GM23248 (cell line): ENCODE data around the genes HSD17B11, SPARCL1 and HERC6.

DNA sequence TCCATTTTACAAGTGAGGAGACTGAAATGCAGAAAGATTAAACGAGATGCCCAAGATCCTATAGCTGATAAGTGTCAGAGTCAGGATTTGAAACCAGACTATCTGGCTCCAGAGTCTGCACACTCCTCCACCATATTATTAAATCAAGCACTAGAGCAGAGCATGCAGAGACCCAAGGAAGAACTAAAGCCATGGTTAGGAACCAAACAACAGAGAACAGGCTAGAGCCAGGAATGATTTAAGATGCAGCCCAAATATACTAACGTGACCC, 92.1 kb upstream of the MAPK10 start:
- RAMPAGE, long total RNA = no peak

GRCh38 chr4:86847647-86848651, 1.2 kb downstream of the SLC10A6 start:
- RAMPAGE, long total RNA = no peak

GRCh38 chr4:86927940-86928328, 6.9 kb upstream of the AFF1 start:
- RAMPAGE, long total RNA = no peak

DNA sequence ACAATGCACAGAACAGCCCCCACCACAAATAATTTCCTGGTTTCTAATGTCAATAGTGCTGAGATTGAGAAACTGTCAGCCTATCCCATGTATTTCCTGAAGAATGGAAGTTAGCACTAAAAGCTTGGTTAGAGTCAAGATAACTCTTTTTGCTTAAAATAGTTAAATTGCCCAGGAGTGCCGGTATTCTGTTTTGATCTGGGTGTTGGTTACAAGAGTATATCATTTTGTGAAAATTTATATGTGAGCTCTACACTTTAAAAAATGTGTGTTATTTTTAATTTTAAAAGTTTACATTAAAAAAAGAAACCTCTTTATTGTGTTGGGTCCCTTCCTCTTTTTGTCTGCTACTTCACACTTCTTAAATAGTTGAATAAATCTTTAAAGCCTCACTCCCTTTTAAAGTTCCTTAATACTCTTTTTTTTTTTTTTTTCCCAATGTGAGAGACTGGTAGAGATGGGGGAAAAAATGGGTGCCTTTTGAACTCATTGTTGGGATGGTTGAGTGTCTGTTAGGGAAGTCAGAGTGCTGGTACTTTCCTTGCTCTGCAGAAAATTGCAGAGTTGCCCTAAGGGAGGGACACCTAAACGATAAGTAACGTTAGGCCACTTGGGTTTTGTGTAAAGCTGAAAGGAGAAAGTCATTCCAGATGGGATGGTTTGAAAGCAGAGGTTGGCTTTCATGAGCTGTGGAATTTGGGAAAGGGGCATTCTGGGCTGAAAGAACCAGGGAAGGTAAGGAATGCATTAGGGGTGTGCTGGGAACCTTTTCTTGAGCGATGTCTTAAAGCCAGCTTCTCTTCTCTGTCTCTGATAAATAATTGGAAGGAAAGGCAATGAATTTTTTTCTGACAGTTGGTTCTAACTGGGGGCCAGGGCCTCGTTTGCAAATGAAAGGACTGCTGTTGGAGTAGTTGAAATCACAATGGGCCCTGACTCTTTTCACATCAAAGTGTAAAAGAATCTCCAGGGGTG, 24.6 kb downstream of the AFF1 start:
- RAMPAGE, long total RNA = no peak

DNA sequence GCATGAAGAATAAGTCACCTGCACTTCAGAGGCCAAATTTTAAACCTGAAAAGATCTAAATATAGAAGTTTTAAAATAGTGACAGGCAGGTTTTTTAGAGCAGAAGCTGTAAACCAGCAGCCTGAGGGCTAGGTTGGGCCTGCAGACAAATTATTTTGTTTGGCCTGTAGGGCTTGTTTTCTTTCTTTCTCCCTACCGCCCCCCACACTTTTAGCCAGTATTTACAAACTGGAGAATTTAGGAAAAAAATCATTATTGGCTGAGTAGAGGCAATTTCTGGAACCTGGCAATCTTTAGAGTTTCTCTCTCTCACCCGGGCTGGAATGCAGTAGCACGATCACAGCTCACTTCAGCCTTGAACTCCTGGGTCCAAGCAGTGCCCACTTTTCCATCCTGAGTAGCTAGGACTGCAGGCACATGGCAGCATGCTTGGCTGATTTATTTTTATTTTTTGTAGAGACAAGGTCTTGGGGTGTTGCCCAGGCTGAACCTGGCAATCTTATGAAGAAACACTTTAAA, 120.0 kb downstream of the AFF1 start:
- RAMPAGE, long total RNA = no peak

- RAMPAGE, long total RNA = no peak
Observed at GRCh38 chr4:87119667-87120346, 100.6 kb downstream of the KLHL8 start.

- RAMPAGE, long total RNA = no peak
Observed at GRCh38 chr4:87387098-87387781, 3.7 kb downstream of the HSD17B11 start.

- RAMPAGE, long total RNA = start-site peak on the minus strand at chr4:87391158-87391199, 112 and 100 reads in 2 replicates
Observed at GRCh38 chr4:87390571-87391647, at the start of gene HSD17B11. TSS of gene HSD17B11 (minus strand) at chr4:87391188.

GRCh38 chr4:87419543-87420080, 2.8 kb upstream of the NUDT9 start:
- RAMPAGE, long total RNA = no peak

GRCh38 chr4:87423502-87424207, 1.3 kb downstream of the NUDT9 start:
- RAMPAGE, long total RNA = no peak

- RAMPAGE, long total RNA = no peak
Observed at GRCh38 chr4:87528798-87529764, at the start of gene SPARCL1. TSS of gene SPARCL1 (minus strand) at chr4:87529376.

- RAMPAGE, long total RNA = no peak
Observed at GRCh38 chr4:87589486-87590083, 18.7 kb upstream of the DSPP start.

- RAMPAGE, long total RNA = no peak
Observed at GRCh38 chr4:87857596-87858192, 24.9 kb downstream of the MEPE start.

DNA sequence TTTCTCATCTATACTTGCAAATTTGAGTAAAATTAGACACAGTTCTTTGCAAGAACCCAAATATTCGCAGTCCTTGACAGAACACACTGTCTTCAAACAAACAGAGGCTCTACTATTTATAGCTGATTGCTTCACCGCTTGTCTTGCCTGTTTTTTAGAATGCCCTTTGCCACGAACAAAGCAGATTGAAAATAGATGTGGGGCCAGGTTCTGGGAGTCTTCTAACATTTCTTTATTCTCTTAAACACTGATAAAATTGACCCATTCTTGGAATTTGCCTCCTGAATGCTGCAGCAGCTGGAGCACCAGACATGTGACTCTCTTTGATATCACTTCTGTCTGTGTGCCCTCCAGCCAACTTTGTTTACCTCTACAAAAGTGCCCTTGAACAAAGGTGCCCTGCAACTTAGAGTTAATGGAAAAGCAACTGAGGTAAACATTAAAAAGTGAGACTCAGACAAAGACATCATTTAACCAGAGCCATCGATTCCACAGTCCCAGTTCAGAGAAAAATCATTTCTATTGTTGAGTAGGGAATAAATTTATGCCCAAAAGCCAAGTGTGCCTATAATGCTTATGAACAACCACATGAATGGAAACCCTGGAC, 64.2 kb upstream of the SPP1 start:
- RAMPAGE, long total RNA = no peak

DNA sequence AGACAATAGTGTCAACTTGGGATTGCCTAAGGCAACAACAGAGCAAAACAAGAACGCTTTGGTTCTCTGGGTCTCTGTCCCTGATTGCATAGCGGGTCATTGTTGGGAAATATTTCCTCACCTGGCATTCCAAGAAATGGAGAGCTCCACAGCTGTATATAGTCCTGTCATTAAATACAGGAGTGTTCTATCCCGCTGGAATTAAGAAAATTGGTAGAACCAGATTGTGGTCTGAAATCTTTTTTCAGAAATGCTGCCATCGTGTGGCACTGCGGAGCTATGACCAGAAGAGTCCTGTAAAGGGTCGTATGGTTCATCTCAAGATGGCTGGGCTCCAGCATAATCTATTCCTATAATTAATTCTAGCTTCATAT, 2.0 kb upstream of the SPP1 start:
- RAMPAGE, long total RNA = no peak

GRCh38 chr4:88074631-88075219, 67.3 kb downstream of the PKD2 start:
- RAMPAGE, long total RNA = no peak

- RAMPAGE, long total RNA = no peak
Observed at GRCh38 chr4:88285056-88285752, 843 bp upstream of the PPM1K start.

DNA sequence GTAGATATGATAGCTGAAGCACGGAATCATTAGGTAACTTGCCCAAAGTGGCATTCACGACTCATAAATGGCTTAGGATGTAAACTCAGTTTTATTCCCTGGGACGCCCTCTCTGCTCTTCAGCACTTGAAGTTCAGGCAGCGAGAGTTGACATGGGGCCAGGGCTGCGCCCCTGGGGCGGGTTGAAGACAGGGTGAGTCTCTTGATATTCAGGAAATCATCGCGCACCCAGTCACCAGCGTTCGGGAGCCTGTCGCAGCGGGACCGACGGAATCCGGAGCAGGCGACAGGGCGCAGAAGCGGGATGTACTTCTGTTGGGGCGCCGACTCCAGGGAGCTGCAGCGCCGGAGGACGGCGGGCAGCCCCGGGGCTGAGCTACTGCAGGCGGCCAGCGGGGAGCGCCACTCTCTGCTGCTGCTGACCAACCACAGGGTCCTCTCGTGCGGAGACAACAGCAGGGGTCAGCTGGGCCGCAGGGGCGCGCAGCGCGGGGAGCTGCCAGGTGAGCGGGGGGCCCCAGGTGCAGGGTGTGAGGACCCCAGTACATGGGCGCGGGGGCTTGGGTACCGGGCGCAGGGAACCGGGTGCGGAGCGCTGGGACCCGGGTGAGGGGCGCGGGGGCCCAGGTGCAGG, at the start of gene HERC6:
Gene HERC6, plus strand, starts transcription at position 235 of the 634 bp plus-strand sequence.
- RAMPAGE, long total RNA = no peak

DNA sequence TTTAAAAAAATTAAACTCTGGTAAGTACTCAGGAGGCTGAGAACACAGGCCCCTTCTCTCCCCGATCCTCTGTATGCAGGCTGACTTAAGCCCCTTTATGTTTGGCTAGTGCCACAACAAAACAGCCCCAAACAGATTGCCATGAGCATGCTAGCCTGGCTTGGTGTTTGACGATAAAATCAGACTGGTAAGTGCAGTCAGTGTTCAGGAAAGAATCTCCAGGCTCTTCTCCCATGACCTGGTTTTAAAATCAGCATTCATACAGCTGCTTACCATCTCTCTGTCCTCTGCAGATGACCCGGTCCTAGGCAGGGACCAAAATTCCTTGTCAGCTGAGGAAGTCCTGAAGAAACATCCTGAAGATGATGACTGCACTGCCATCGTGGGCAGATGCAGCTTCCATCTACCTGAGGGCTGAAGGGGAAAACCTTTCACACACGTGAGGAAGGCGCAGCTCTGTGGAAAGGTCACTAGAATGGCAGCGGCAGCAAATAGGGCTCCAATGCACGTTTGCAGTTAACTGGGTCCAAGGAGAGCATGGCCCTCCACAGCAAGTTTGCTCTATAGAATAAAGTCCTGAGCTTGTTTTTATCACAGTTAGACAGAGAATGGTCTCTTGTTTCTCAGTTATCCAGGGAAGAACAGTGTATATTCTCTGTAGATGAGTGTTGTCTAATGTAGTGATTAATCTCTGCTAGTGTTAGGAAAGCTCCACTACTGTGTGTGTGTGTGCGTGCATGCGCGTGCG, 30.1 kb upstream of the NAP1L5 start:
- RAMPAGE, long total RNA = no peak

GRCh38 chr4:88729319-88729871, 31.8 kb upstream of the NAP1L5 start:
- RAMPAGE, long total RNA = no peak